ENCODE measurements around the gene CLN6.

- RRBS, 2 experiments, result under 1 to 9% methylated on average over 51 of the region's 111 CpGs
Measured at GRCh38 chr15:68229045-68229938, at the start of gene CLN6. TSS of gene CLN6 (minus strand) at chr15:68229728.

DNA sequence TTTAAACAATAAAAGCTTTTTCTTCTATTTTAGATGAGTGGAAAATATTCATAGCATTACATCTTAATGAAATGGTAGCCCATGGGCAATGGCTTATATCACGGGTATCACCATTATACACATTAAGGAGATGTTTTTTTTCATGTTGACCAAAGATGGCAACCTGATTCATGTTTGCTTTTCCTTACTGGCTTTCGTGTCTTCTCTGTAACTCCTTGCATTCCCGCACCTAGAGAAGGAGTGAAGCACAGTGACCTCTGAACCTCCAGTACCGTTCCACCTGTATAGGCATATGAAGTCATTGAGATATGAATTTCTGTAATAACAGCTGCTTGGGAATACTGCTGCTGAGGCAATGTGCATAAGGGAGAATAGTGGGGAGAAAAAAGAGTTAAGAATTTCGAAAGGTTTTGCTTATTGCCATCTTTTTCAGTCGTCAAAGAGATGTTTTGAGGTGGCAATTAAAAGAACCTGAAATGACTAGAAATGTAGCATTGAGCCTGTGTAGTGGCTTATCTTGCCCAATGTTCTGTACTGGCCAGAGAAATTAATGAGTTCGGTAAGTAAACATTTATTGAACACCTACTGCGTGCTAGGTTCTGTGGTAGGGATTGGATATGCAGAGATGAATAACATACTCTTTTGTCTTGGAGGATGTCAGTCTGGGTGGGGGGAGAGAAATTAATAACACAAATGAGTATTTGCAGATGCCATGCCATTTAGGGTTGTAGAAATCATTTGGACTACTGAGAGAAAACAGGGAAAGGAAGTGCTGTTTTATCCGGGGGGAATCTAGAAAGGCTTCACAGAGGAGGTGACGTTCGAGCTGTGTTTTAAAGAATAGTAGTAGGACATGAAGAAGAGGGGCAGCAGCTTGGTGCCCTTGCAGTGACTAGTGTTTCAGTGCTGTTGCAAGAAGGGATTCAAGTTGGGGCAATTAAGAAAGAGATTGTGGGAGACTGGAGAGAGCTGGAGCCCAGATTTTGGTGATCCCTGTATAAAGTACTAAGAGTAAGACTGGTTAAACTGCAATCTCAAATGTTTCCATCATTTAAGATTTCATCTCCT lies 2.5 kb downstream of the FEM1B start:
- RRBS, 2 experiments, result no CpG with 5 or more reads among the region's 11 CpGs

DNA sequence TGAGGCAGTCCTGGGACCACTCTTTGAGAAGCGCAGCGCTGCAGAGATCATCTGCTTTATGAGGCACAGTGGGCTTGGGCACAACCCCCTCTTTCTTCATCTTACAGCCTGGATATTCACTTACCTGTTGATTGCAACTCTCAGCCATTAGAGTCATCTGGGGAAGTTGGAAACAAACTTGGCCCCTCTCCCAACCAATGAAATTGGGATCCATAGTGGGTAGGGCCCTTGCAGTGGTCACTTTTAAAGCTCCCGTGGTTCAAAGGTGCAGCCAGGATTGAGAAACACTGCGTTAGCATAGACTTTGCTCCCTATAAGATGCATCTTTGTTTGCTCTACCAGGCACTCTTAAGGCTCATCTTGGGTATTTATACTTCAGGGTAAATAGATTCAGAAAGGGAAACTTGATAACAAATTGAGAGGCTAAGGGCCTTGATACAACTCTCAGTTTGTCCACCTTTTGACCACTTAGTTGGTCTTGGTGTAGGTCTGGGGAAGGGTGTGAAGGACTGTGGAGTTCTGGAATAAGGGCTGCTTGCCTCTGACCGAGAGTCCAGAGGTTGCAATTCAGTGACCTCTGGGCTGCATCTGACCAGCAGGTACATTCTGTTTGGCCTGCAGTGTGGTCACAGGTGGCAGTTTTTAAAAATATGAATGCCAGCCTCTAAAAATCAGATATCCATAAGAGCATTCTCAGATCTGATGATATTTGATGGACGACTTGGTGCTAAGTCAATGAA lies 22.8 kb downstream of the FEM1B start:
- RRBS, 2 experiments, result no CpG with 5 or more reads among the region's 6 CpGs

- RRBS, 2 experiments, result no CpG with 5 or more reads among the region's 1 CpG
Measured at GRCh38 chr15:68543136-68543514, 35.7 kb upstream of the CORO2B start.

GRCh38 chr15:68781631-68782301 lies 38.9 kb downstream of the ANP32A start:
- RRBS, 2 experiments, result no CpG with 5 or more reads among the region's 22 CpGs

DNA sequence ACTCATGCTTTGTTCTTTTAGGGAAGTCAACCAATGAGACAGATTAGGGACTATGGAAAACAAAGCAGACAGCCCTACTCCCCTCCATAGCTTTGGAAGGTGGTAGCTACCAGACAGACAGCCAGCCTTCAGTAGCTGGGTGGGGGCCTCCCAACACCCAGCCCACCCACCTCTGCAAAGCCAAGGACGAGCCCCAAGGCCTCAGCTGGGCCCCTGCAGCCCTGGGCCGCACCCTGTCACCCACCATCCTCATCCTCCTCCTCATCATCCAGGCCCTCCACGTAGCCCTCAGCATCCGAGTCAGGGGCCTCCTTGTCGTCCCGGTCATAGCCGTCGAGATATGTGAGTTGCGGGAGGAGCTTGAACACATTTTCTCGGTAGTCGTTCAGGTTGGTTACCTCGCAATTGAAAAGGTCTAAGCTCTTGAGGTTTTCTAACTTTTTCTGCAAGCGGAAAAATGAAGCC lies 36.5 kb downstream of the ANP32A start:
- RRBS, 2 experiments, result no CpG with 5 or more reads among the region's 13 CpGs

DNA sequence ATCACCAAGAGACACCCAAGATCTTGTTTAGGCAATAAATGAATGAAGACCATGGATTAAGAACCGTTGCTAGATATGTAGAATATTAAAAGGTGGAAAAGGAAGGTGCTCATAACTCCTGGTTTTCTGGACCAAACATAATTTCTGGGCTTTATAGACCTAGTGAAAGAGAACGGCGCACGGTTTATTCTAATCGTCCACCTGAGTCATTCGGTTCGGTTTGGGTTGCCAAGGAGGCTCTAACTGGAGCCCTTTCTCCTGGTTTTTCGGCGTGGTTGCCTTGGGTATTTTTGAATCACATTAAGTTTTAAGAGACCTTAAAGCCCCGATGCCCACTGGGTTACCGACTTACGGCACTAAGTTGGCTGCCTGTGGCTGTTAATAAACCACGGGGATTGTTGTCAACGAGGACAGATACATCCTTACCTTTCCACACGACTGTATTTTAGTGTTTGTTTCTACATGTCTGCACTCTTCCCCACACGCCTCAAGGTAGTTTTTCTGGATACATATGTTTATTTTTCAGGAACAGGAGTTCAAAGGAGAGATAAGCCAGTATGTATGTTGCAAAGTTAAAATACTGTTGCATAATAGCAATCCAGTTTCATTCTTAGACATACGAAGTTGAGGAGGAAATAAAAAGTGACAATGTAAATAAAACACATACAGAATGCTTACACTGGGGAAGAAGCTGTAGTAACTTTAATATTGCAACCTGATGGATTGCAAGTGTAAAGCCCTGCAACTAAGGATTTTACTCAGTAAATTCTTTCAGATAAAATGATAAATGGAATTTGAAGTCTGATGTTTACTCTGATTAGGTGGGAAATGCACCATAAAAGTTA lies 1.2 kb upstream of the ANP32A start:
- RRBS, 2 experiments, result no CpG with 5 or more reads among the region's 17 CpGs

DNA sequence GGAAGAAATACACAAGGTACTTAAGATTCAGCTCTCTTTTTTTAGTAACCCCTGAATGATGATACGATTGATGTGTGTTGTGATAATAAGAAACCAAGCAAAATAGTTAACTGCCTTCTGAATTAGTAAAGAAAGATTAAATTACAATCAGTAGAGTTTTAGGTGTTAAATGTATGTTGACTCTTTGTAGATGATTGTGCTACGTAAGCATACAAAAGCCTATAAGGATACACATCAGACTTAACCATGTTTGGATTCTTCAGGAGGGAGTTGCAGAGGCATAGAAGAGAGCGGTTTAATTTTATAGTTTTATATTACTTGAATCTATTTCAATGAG lies 2.9 kb downstream of the GLCE start:
- RRBS, 2 experiments, result no CpG with 5 or more reads among the region's 3 CpGs

- RRBS, 2 experiments, result 14% methylated on average over 4 of the region's 30 CpGs; no CpG with 5 or more reads in 1 of the 2 experiments
Measured at GRCh38 chr15:69453262-69454067, 847 bp downstream of the RPLP1 start.

GRCh38 chr15:69468151-69469354 lies 15.9 kb downstream of the RPLP1 start:
- RRBS, 2 experiments, result no CpG with 5 or more reads among the region's 20 CpGs

DNA sequence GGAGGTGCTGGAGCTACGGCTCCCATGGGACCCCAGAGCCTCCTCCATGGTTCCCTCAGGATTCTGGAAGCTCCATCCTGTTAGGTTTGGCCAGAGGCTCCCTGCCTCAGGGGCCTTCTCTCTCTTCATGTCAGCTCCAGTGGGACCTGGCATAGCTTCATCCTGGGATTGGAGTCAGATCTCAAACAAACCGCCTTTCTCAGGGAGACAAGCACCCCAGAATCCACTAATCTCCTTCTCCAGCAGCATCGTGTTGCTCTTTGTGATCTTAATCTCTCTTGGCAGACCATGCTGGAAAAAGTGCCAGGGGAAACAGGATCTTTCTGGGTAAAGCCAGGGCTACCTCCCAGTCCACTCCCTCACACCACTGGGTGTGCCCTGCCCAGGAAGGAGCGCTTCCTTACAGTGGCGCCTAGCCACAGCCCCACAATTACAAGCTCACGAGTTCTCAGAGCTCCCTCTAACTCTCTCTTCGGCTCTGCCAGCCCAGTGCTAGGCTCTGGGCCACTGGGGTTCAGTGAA lies 32.2 kb downstream of the RPLP1 start:
- RRBS, 2 experiments, result no CpG with 5 or more reads among the region's 7 CpGs

- RRBS, 2 experiments, result no CpG with 5 or more reads among the region's 8 CpGs
Measured at GRCh38 chr15:69488129-69488460, 35.5 kb downstream of the RPLP1 start.

DNA sequence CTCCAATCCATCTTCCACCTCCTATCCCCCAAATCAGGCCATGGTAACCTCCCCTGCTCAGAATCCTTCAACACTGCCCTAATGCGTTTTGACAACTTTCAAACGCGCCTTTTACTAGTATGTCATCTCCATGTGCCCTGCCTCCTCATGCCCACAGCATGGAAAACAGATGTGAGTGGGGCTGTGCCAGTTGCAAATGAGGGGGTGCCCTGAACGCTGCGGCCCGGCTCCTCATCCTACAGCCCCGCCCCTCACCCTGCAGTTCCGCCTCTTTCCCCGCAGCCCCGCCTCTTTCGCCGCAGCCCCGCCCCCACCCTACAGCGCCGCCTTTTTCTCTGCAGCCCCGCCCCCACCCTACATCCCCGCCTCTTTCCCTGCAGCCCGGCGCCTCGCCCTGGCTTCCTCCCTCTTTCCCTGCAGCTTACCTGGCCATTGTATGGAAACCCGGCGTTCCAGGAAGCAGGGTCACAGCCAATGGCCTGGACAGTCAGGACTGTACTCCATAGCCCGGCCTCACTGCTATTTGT lies 284.9 kb downstream of the TLE3 start:
- RRBS, 2 experiments, result 73 to 80% methylated on average over 3 of the region's 23 CpGs

GRCh38 chr15:69893747-69894275 lies 203.9 kb downstream of the TLE3 start:
- RRBS, 2 experiments, result no CpG with 5 or more reads among the region's 5 CpGs

GRCh38 chr15:70014824-70015545 lies 82.7 kb downstream of the TLE3 start:
- RRBS, 2 experiments, result no CpG with 5 or more reads among the region's 12 CpGs

GRCh38 chr15:70046261-70047372 lies 51.1 kb downstream of the TLE3 start:
- RRBS, 2 experiments, result no CpG with 5 or more reads among the region's 12 CpGs

- RRBS, 2 experiments, result 86% methylated on average over 6 of the region's 32 CpGs; no CpG with 5 or more reads in 1 of the 2 experiments
Measured at GRCh38 chr15:70055005-70056174, 42.3 kb downstream of the TLE3 start.

GRCh38 chr15:70064732-70065534 lies 32.8 kb downstream of the TLE3 start:
- RRBS, 2 experiments, result no CpG with 5 or more reads among the region's 4 CpGs

DNA sequence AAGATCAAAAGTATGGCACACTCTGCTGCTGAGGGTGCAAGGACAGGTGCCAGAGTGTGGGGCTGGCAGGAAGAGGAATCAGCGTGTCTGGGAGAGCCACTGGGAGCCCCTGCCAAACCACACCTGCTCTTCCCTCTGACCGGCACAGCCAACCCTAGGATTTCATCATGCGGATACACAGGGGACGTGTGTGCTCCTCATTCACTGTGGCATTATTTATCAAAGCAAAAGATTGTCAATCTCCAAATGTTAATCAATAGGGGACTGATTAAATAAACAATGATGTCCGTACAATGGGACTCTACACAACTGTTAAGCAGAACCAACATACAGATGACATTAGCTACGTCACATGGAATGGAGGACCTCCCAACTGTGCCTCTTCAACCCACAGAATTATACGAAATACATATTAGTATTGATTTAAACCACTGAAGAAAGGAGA lies 147.5 kb upstream of the TLE3 start:
- RRBS, 2 experiments, result no CpG with 5 or more reads among the region's 7 CpGs

Measured in Panc1 (cell line).